Duodenum (tissue), 1 donor: Measurements from ENCODE around the genes MBD3 and ABHD17A.

DNA sequence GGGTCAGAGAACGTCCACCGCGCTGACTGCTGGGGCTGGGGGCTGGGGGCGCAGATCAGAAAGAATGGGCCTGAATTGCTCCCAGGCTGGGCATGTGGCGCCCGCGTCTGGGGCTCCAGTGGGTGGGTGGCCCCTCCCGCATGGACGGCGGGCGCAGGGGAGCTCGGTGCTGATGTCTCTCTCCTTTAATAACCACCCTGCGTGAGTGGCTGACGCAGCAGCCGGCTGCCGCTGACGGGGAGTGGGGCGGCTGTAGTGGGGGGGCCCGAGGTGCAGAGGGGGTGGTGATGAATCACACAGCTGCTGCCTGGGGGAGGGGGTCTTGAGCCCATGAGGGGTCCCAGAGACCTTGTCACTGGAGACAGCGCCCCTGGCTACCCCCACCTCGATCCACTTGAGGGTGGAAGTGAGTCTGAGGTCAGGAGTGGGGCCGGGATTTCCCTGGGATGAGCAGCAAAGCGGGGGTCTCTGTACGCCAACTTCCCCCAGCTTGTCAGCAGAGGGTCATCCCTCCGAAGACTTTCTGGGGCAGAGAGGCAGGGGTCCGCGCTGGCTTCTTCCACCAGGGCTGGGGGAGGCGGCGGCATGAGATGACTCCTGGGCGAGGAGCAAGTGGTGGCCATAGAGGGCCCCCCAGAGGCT, 1.4 kb upstream of the CIRBP start:
- PRO-cap, result no peak

- PRO-cap, result unidirectional peak, plus-strand start at chr19:1291959
Measured at GRCh38 chr19:1291749-1292193, 6.1 kb downstream of the EFNA2 start.

DNA sequence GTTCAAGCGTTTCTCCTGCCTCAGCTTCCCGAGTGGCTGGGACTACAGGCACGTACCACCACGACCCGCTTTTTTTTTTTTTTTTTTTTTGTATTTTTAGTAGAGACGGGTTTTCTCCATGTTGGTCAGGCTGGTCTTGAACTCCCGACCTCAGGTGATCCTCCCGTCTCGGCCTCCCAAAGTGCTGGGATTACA, 21.4 kb downstream of the EFNA2 start:
- PRO-cap, result no peak

GRCh38 chr19:1387653-1388347, 4.1 kb downstream of the NDUFS7 start:
- PRO-cap, result no peak

DNA sequence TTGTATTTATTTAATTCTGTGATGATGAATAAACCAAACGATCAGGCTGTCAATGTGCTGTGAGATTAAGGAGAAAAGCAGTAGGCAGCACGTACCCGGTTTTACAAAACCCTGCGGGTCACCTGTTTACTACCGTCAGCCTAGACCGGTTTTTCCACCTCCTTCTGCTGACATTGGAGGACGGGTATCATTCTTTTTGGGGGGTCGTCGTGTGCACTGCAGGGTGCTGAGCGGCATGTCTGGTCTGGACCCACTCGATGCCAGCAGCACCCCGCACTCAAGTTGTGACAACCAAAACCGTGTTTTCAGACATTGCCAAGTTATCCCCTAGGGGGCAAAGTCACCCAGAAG, 882 bp upstream of the DAZAP1 start:
- PRO-cap, result no peak

- PRO-cap, result no peak
Measured at GRCh38 chr19:1412719-1413661, 5.6 kb downstream of the DAZAP1 start.

DNA sequence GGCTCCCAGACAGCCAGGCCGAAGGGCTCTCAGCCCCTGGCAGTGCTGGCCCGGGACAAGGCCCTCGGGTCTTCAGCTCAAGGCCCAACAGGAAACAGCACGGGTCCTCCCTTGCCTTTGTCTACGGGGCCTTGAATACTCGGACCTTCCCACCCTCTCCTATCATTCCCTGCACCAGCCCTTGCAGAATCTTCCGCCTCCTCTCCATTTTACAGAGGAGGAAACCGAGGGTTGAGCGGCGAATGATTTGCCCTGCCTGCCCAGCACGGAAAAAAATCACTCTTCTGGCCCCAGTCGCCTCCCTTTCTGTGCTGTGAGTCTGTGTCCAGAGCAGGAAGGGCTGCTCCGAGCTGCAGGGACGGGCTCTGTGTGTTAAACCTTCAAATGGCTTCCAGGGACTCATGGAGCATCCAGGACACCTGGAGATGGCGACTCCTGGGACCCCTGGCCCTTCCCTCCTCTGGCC, 931 bp upstream of the APC2 start:
- PRO-cap, result no peak

GRCh38 chr19:1457052-1457864, 7.3 kb downstream of the APC2 start:
- PRO-cap, result no peak

- PRO-cap, result no peak
Measured at GRCh38 chr19:1580132-1580800, 12.1 kb upstream of the MEX3D start.

- PRO-cap, result bidirectional peak, plus-strand start at chr19:1593001, minus-strand start at chr19:1592918
Measured at GRCh38 chr19:1592586-1593488, at the start of gene MBD3. Gene MBD3, minus strand, starts transcription at chr19:1592865.

GRCh38 chr19:1769835-1770096, 16.5 kb downstream of the ONECUT3 start:
- PRO-cap, result no peak

- PRO-cap, result no peak
Measured at GRCh38 chr19:1871082-1871812, 7.9 kb upstream of the KLF16 start.

DNA sequence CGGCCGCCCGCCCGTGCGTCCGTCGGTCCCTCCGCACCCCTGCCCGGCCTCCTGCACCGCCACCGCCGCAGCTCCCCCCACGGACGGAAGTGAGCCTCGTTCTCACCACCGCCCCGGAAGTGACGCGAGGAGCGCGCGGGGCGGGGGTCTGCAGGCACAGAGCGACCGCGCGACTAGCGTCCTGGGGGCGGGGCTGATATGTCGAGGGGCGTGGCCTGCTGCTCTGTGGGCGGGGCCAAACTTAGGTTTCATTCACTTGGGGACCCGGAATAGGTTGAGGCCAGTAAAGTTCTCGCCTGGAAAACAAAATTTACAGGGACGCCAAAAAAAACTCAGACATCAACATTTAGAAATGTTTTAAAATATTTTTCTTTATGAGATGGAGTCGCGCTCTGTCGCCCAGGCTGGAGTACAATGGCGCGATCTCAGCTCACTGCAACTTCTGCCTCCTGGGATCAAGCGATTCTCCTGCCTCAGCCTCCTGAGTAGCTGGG, at the start of gene ABHD17A:
ABHD17A (minus strand) TSS at position 98 of the 494 bp plus-strand sequence.
- PRO-cap, result unidirectional peak, minus-strand start at position 91 of the sequence

DNA sequence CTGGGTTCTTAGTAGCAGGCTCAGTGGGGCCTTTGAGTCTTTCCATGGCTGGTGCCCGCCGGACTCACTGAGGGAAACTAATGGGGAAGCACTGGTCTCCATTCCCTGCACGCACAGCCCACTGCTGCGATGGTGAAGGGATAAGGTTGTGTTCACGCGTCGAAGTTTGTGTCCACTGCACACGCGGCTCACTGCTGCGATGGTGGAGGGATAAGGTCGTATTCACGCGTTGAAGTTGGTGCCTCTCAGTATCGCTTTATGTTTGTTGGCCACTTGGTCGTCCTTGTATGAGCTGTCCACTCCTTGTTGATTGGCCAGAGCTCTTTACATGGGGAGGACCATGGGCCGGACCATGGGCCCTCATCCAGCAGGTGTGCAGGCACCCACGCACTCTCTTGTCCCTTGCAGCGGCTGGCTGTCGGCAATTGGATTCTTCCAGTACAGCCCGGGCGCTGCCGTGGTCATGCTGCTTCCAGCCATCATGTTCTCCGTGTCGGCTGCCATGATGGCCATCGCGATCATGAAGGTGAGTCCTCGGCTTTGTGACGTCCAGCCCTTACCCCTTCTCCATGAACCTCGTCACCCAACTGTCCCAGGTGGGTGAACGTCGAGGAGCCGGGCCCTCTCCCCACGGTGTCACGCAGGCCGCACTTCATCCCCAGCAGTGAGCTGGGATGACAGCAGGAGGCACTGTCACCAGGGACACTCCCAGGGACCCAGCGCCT, 17.6 kb downstream of the ADAT3 start:
- PRO-cap, result no peak

DNA sequence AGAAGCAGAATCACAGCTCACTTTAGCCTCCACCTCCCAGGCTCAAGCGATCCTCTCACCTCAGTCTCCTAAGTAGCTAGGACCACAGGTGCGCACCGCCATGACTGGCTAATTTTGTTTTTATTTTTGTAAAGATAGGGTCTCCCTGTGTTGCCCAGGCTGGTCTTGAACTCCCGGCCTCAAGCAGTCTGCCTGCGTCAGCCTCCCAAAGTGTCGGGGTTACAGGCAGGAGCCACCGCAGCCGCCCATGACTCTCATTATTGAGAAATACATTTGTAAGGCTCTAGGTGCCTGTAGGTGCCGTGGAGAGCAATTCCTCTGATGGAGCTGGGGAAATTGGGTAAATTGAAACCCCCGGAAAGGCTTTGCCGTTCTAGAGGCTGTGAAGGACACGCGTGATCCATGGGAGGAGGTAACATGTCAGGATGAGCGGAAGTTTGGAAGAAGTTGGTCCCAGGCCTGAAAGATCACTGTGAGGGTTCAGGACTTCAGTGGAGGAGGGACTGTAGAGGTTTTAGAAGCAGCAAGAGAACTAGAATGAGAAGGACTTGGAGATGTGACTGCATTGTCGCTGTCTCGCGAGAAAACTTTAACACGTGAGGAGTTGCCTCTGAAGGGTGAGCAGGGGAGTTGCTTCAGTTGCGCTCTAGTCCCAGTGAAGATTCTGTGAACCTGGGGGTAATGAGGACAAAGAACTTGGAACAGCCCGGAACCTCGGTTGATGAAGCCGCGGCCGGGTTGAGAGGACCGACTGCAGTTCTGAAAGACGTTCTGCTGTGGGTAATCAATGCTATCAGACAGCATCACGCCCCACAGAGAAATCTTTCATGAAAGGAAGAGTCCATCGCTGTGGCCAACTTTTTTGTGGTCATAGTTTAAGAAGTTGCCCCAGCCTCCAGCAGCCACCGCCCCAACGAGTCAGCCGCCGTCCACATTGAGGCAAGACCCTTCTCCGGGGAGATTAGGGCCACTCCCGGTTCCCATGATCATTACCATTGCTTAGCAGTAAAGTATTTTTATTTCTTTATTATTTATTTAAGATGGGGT, 25.2 kb downstream of the CSNK1G2 start:
- PRO-cap, result no peak

- PRO-cap, result no peak
Measured at GRCh38 chr19:1976910-1977367, 36.0 kb downstream of the CSNK1G2 start.

DNA sequence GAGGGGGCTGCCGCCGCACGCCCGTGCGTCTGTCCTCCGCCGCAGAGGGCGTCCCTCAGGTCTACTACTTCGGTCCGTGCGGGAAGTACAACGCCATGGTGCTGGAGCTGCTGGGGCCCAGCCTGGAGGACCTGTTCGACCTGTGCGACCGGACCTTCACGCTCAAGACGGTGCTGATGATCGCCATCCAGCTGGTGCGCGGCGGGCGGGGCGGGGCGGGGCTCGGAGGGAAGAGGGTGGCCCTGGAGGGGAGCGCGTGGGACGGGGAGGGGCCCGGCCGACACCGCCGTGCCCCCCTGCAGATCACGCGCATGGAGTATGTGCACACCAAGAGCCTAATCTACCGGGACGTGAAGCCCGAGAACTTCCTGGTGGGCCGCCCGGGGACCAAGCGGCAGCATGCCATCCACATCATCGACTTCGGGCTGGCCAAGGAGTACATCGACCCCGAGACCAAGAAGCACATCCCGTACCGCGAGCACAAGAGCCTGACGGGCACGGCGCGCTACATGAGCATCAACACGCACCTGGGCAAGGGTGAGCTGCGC, 36.9 kb downstream of the BTBD2 start:
- PRO-cap, result no peak

DNA sequence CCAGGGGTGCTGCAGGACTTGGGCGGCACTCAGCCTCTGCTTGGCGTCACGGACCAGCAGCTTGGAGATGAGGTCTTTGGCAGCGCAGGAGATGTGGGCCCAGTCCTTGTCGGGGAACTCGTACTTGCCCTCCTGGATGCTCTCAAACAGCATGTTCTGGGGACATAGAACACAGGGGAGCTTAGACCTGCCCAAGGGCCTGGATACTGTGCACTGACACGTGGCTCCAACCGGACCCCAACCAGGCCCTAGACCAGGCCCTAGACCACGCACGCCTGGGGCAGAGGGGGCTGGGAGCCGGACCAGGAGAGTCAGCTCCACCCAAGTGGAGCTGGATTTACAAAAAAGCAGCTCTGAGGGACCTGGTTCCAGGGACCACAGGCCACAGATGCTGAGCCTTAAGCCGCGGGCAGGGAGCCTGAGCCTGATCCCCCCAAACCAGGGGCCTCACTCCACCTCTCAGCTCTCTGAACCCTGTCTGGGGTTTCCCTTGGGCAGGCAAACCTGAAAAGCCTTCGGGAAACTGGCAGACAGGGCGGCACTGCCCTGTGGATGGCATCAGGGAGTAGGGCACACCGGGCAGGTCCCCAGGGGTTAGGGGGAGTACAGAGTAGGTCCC, 9.9 kb downstream of the MKNK2 start:
- PRO-cap, result no peak

DNA sequence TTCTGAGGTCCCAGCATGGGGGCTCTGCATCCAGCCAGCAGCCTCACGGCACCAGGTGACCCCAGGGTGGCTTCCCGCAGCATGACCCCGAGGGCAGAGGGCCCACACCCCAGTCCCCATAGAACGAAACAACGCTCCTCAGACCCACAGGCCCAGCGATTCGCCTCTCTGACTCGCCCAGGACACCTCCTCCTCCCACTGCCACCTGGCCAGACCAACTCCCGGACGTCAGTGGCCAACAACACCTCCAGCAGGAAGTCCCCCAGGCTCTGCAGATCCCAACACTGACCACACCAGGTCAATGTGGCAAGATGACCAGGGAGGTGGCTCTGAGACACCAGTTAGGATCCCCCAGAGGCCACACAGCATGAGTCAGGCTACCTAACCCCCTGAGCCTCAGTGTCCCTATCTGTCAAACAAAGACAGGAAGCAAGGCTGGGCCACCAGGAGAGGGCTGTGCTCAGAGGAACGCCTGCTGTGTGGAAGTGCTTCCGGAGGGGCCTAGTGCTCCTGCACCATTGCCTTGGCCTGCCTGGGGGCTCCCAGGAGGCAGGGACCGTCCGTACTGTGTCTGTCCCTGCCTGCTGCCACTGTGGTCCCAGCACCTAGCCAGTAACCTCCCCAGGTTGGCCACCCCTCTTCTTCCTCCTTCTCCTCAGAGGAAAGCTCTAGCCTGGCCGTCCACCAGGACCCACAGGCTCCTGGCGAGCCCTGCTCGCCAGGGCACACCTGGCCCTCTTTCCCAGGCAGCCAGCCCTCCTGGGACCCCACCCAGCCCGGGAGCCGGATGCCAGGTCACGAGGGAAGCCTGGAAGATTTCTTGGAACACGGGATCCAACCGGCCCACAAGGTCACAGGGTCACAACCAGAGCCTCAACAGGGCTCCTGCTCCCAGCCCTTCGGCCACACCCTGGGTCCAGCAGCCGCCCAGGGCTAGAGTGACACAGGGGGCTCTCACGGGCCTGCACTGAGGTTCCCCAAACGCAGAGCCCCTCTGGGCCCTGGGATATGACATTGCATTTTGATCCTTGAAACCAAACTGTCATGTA, 5.8 kb downstream of the MKNK2 start:
- PRO-cap, result no peak

GRCh38 chr19:2132264-2133560, 18.7 kb downstream of the AP3D1 start:
- PRO-cap, result no peak